Camera-type eye (tissue), 1 donor: Measurements from ENCODE around the gene NREP.

GRCh38 chr5:110917416-110918003 is 154.0 kb upstream of the TSLP start:
- RAMPAGE, long total RNA: no peak

GRCh38 chr5:110927486-110927880 is 144.0 kb upstream of the TSLP start:
- RAMPAGE, long total RNA: no peak

- RAMPAGE, long total RNA: no peak
These were observed 12.1 kb downstream of the WDR36 start for GRCh38 chr5:111103755-111105168.

GRCh38 chr5:111127208-111128376 is 35.4 kb downstream of the WDR36 start:
- RAMPAGE, long total RNA: no peak

DNA sequence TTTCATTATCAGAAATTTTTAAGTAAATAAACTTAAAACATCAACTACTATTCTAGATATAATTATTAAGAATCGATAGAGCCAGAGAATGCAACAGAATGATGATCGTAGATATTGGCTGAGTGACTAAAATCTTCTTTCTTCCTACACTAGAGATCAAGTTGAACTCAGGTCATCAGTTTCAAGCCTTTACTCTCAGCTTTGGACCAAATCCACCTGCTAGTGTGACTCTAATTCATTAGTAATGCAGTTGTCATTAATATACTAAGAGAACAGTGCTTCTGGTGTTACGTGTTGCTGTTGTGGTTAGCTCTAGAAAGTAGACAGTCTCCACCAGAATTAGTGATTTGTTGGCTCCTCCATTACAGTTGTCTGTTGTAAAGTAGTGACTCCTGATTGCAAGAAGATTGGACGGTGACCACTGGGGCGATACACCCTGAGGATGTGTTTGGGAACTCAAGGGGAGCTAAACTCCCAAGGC is 3.0 kb downstream of the CAMK4 start:
- RAMPAGE, long total RNA: no peak

DNA sequence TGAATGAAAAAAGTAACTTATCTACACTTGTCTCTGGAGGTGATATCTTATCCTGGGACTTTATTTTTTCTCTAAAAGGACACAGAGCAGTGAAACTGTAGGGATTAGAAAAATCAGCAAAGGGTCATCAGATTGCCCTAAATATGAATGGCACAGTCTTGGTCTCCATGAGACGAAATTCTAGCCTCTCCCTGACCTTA is 120.2 kb upstream of the STARD4 start:
- RAMPAGE, long total RNA: no peak

DNA sequence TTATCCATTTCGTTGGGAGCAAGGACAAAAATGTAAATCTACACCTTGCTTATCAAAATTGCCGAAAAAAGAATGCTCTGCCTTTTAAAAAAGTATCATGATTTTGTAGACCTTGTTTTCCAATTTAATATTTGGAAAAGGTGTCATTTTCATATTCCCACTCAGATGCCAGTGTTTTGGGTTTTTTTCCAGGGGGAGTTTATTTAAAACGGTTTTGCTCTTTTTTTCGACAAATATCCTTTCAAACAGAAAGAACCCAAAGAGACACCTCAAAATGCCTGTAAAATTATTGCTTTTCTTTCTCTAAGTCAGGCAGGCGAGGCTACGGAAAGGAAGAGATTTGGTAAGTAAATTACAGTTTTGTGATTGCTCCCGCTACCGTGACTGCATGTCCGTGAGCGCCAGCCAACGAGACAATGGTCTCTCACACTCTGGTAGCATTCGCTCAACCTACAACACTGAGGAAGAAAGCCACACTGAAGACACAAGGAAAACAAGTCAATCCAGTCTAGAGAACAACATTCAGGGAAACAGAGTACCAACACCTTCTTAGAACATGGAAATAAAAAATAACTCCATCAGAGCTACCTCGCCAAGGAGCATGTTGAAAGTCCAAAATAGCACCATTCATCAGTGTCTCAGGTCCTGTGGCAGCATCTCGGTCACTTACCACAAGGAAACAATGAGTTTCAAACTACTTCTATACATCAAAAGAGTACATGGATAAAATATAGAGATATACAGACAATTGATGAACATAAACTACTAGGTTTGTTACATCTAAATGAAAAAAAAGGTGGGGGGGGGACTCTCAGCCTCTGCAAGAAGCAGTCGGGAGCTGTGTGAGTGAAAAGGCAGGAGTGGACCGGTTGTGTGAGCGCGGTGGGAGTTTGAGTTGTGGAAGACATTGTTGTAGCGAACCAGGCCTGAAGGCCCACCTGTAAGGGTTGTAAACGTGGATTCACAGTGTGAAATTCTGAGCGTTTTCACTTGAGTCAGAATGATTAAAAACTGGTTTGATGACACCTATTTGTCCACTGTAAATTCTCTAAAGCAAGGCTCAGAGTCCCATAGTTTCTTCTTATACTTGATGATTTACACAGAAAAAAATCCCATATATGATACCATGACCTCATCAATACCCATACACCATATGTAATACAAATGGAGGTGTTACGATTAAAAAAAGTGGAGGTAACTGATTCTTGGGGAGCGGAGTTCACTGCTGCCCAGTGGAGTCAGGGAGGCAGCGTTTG is 26.8 kb downstream of the NREP start:
- RAMPAGE, long total RNA: no peak

DNA sequence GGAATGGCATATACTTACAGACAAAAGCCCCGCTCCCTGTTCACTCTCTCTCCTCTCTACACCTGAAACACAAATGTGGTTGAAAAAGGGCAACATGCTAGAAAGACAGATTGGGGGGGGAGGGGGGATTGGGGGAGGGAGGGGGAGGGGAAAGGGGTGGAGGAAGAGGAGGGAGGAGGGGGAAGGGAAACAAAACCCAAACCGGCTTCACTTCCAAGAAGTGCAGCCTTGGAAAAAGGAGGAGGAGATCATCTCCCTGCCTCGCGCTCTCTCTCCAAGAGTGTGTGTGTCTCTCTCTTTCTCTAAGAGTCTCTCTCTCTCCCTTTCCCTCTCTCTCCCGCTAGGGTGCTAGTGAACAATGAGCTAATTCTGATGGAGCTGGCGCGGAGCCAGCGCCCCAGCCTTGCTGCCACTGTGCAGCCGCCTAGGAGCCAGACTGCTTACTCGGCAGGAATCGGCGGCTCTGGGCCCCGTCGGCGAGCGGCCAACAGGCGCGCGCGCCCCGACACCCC is at the start of gene NREP:
TSS of gene NREP (minus strand) at position 77 of the 512 bp plus-strand sequence.
- RAMPAGE, long total RNA: no peak

GRCh38 chr5:112320563-112321049 is 98.5 kb downstream of the EPB41L4A start:
- RAMPAGE, long total RNA: no peak

DNA sequence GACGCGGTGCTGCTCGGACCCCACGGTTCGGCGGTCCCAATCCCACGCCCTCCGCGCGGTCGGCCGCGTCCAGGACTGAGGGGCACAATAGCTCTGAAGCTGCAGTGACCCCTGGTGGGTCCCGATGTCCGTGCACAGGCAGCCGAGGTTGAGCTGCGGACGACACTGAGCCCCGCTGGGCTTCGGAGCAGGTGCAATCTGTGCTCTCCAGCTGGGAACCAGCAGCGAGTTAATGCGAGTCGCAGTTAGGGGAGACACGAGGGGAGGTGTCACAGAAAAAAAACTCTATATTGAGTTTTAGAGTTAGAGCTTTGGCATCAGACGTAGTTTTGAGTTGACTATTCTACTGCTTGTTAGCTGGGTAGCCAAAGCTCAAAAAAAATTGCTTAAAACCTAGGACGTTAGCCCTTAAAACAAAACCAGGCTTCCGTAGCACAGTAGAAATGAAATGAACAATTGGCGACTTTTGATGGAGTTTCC is 1.3 kb upstream of the EPB41L4A start:
- RAMPAGE, long total RNA: no peak

GRCh38 chr5:112684321-112685154 is 53.1 kb upstream of the APC start:
- RAMPAGE, long total RNA: no peak

DNA sequence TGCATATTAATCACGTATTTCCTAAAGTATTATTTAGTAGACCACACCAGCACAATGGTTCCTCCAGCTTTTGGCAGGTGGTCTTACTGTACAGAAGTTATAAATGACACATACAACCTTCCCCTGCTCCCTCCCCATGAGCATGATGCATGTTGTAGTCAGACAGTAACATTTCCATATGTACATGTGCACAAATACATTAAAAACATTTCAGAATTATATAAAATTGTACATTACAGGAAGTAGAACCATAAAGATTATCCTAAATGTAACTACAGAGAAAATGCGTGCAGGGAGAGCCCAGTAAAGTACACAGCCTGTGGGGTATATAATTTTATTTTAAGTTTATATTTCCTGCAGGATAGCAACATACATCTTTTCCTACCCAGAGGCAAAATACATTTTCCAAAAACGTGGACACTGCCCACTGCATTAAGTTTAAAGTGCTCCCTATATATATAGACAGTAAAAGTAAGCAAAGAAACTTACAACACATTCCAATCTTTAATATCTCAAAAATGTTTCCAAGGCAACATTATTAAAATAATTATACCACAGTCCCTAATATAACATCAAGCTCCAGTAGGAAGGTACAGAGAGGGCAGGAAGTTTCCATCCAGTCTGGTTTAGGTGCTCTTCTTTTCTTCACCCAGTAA is 17.2 kb downstream of the SRP19 start:
- RAMPAGE, long total RNA: no peak

DNA sequence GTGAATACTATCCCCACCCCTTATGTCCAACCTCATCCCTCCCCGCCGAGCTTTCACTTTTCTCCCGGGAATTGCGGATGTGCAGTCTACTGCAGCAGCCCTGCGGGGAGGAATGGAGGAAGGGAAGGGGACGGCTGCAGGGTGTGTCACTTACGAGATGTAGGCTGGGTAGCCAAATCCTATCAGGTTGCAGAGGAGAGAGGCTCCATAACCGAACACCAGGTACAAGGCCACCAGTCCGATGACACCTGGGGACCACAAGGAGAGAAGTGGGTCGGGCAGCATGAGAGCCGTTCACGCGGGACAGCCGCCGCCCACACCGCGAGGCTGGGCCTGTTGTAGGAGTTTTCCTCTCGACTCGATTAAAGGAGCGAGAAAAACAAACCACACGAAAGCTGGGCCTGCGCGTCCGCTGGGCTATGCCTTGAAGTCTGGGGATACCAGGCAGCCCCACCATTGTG is 988 bp downstream of the REEP5 start:
- RAMPAGE, long total RNA: no peak

- RAMPAGE, long total RNA: no peak
These were observed 127.4 kb downstream of the DCP2 start for GRCh38 chr5:113103909-113104503.

DNA sequence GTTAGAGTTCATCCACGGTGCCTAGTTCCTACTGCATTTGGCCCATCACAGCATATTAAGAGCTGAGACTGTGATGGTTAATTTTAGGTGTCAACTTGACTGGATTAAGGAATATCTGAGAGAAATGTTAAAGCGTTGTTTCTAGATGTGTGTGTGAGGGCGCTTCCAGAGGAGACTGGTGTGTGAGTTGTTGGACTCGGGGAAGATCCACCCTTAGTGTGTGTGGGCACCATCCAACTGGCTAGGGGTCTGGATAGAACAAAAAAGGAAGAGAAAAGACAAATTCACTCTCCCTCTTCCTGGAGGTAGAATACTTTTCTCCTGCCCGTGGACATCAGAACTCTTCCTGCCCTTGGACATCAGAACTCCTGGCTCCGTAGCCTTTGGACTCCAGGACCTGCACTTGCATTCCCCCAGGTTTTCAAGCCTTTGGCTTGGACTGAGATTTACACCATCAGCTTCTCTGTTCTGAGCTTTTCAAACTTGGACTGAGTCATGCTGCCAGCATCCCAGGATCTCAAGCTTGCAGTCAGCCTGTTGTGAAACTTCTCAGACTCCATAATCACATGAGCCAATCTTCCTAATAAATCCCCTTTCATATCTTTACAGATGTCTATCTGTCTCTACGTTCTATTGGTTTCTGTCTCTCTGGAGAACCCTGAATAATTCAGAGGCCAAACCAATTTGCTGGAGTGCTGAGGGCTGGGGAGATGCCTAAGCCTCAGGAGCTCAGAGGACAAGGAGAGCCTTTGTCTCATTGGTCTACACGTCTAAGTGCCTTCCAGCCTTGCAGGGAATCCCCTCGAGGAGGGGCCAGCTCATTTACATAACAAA is 164.4 kb downstream of the DCP2 start:
- RAMPAGE, long total RNA: no peak

GRCh38 chr5:113199342-113200027 is 222.9 kb downstream of the DCP2 start:
- RAMPAGE, long total RNA: no peak

GRCh38 chr5:113209297-113209592 is 225.5 kb downstream of the TSSK1B start:
- RAMPAGE, long total RNA: no peak

DNA sequence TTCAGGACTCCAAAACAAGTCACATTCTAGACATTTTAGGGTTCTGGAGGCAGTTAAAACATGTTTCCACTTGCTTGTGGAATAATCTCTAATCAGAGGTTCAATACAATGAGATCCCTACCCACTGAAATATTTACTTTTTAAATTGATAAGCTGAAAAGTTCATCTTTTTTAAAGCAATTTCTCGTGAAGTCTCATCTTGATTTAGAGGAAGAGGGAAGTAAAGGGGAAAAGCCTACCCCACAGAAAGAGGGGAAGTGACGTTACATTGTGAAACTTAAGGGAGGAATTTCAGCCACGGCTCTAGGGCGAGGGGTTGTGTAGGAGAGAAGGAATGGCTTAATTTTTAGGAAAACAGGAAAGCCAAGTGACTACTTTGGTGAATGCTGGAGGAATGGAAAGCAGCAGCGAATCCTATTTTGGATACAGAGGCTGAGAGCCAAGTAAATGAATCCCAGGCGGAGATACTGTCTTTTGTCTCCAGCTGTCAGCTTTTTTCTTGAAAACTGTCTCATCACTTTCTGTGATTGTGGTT is 188.6 kb downstream of the TSSK1B start:
- RAMPAGE, long total RNA: no peak

- RAMPAGE, long total RNA: no peak
These were observed 141.0 kb downstream of the TSSK1B start for GRCh38 chr5:113293638-113294245.

- RAMPAGE, long total RNA: no peak
These were observed 677 bp upstream of the TRIM36 start for GRCh38 chr5:115170178-115170991.